Hair follicular keratinocyte (primary cell): ENCODE results near the genes APOBEC3A and RPS19BP1.

DNA sequence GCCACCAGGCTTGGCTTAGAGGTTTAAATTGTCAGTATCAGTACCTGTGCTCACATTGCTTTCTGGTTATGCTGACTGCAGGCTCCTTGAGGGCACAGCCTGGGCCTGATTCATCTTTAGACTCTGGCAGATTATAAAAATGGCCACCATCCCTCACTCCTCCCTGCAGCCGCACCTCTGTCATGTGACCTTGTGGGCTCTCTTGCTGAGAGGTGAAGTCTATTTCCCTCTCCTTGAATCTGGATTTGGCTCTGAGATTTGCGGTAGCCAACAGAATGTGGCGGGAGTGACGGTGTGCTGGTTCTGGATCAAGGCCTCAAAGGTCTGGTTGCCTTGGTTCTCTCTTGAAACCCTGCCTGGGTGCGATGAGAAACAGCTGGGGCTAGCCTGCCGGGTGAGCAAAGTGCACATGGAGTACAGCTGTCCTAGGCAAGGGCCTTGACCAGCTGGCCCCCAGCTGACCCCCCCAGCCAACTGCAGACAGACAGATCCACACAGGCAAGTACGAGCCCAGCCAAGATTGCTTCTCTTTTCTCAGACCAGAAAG is 10.9 kb downstream of the SUN2 start:
- RAMPAGE, long total RNA = no peak

- RAMPAGE, long total RNA = no peak
Observed at GRCh38 chr22:38802685-38803313, 8.9 kb upstream of the DNAL4 start.

- RAMPAGE, long total RNA = no peak
Observed at GRCh38 chr22:38866175-38866886, 5.7 kb downstream of the CBX6 start.

- RAMPAGE, long total RNA = no peak
Observed at GRCh38 chr22:38927004-38927632, 30.3 kb upstream of the APOBEC3A start.

DNA sequence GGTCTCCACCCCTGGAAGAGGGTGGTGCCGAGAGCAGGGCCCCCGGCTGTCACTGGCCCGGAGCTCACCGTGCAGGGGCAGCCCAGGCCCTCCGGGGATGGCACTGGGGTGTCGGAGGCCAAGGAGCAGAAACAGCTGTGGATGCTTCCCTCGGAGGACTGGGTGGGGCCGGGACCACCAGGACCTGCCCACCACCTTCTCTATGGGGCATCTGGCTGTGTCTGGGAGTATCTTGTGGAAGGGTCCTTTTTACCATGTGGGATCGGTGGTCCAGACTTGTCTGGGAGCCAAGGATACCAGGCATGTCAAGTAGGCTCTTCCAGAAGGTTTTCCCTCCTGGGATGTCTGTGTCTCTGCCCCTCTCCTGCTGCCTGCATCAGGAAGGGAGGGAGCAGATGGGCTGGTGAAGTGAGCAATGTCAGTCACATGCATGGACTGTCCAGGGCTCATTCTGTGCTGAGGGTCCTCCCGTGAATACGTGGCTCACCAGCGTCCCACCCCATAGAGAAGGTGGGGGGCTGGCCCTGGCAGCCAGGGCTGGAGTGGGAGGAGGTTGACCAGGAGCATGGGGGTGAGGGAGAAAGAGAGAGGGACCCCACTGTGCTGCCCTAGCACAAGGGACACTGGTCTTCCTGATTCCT is 4.1 kb upstream of the APOBEC3A start:
- RAMPAGE, long total RNA = no peak

DNA sequence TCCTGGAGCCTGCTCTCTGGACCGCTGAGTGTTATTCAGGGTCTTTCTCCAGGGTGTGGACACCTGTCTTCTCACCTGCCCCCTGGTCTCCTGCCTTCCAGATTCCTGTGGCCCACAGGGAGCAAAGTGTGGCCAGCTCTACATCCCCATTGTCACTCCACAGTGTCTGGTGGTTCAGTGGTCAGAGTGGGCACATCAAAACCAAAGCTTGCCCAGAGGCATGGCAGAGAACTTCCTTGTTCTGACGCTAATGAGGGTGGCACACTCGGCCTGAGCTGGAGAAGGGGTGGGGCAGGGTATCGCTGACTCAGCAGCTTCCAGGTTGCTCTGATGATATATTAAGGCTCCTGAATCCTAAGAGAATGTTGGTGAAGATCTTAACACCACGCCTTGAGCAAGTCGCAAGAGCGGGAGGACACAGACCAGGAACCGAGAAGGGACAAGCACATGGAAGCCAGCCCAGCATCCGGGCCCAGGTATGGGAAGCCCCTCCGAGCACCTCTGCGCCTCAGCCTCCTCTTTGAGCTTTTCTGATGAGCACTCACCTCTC is at the start of gene APOBEC3A:
APOBEC3A (plus strand) TSS at position 365 of the 550 bp plus-strand sequence.
- RAMPAGE, long total RNA = no peak

- RAMPAGE, long total RNA = no peak
Observed at GRCh38 chr22:39018192-39019131, 2.5 kb upstream of the APOBEC3D start.

GRCh38 chr22:39080265-39081476 is 3.6 kb downstream of the APOBEC3G start:
- RAMPAGE, long total RNA = no peak

DNA sequence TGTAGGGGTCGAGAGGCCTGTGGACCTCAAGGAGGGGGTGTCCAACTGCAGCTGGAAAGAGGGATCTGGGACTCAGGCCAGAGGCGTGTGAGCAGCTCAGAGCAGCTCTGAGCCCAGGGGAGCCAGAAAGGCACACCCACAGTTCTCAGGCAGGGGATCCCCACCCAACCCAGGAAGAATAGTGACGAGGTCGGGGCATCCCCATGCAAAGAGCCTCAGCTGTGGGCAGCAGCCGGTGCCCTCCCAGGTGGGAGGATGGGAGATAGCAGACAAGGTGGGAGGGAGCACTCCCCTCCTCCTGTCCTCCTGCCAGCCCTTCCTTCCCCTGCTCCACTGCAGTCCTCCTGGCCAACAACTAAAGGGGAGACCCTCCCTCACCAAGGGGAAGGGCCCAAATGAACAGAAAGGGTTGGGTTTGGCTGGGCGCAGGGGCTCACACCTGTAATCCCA is 2.5 kb downstream of the APOBEC3H start:
- RAMPAGE, long total RNA = no peak

- RAMPAGE, long total RNA = no peak
Observed at GRCh38 chr22:39229859-39230896, 14.6 kb downstream of the PDGFB start.

DNA sequence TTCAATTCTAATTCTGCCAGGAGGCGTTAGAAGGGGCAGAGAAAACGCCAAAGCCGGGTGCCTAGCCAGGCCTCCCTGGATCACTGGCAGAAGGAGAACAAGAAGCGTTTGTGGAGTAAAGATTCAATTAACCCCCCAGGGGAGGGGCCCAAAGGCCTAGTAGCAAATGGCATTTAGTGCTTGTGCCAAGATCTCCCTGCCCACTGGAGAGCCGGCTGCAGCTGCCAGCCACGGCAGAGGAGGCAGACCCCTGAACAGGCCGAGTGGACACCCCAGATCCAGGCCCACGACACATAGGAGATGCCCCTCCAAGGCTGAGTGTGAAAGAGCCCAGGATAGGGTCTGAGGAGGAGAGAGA is 7.0 kb downstream of the PDGFB start:
- RAMPAGE, long total RNA = no peak

DNA sequence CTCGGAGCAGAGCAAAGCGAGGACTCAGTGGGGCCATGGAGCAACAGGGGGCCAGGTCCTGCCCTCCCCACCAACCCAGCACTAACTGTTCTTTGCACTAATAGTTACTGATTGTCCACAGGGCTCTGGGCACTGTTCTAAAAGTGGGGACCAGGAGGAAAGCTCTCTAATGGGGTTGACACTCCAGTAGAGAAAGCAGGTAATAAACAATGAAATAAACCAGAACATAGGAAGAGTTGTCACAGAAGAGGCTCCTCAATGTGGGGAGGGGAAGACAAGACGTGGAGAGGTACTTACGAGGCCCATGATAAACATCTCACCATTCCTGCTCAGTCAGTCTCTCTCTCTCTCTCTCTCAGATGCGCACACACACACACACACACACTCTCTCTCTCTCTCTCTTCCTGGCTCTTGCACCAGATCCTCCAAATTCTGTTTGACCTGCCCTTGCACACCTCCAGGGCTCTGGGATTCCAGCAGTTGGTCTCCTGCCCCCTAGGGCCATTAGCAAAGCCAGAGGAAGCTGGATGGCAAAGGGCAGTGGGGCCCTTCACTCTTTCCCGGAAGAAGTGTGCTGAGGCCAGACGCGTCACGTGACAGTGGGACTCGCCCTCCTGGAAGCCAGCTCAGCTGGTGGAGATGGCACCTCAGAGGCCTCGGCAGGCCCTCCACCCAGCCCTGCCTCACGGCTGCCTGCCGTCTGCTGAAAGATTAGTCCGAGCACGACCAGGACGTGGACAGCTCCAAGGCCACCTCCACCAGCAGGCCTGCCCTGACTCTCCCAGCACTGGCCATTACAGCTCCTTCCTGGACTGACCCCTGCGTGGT is 4.0 kb downstream of the PDGFB start:
- RAMPAGE, long total RNA = no peak

DNA sequence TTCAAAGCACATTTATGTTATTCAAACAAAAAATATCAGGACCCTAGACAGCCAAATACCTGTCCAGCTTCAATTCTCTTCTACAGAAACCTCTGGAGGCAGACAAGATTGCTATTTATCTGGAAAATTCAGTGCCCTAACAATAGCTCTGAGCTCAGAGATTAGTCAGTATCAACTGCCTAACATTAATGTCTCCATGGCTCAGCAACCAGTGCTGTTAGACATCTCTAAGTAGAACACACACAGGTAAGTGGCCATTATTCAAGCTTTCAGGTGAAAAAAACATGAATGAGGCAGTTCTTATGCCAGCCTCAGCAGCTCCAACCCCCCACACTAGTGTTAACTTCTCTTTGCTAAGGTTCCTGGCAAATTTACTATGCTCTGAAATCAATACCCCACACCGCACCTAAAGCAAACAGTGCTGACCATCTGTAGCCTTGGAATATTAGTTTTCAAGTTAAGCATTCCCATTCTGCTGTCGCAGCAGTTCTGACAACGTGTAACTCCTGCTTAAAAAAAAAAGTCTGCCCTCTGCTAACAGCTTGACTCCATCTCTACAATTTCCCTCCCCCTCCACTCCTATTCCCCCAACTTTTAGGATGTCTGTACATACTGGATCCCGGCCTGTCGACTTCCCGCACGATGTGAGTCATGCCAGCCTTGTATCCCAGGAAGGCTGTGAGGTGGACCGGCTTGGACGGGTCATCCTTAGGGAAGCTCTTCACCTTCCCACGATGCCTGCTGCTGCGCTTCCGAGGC is 1.5 kb downstream of the RPL3 start:
- RAMPAGE, long total RNA = no peak

DNA sequence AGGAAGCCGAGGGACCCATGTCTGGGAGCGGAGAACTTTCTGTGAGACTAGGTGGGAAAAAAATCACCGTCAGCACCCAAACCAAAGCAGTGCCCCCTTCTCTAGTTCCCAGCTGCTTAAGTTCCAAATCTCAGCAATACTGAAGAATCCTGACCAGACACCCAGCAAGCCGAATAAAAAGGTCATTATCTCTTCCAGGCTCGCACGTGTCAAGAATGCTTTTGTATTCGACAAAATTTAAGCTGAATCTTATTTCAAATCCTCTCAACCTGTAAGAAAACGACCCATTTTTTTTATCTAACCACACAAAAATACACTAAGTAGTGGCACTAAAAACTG is 908 bp downstream of the RPL3 start:
- RAMPAGE, long total RNA = no peak

- RAMPAGE, long total RNA = no peak
Observed at GRCh38 chr22:39350213-39350730, 481 bp downstream of the SYNGR1 start.

- RAMPAGE, long total RNA = no peak
Observed at GRCh38 chr22:39358039-39358555, 8.3 kb downstream of the SYNGR1 start.

DNA sequence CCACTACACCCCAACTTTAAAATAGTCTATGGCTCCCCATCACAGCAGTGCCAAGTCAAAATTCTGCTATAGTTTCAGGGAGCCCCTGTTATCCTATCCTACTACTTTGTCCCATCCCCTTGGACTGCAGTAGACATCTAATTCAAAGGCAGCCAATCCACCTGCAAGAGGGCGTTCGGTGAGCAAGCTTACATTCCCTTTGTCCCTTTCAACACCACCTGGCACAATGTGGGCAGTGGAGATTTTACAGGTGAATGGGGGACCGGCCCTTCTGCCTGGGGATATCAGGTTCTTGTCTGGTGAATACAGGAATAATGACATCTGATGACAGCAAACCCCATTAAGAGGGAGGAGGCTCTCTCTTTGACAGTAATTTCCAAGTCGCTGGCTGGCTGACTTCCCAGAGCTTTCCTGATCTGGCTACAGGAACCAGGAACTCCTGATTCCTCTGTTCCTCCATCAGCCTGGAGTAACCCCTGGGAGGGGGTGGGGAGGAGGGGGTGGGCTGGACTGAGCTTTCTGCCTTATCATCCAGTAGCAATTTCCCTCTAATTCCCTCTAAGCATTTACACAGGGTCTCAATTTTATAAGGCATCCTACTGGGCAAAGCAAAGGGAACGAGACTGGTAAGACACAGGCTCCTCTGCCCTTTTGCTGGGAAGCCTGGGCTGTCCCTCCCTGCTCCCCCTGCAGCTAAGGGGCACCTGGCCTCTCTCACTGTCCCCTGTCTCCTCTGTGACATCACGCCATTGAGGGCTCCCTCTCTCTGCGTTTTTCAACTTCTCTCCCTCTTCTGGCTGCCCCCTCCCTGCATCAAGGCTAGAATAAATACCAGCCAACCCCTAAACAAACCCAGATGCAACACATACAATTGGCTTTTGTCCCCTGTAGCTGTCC is 3.7 kb upstream of the MIEF1 start:
- RAMPAGE, long total RNA = no peak

DNA sequence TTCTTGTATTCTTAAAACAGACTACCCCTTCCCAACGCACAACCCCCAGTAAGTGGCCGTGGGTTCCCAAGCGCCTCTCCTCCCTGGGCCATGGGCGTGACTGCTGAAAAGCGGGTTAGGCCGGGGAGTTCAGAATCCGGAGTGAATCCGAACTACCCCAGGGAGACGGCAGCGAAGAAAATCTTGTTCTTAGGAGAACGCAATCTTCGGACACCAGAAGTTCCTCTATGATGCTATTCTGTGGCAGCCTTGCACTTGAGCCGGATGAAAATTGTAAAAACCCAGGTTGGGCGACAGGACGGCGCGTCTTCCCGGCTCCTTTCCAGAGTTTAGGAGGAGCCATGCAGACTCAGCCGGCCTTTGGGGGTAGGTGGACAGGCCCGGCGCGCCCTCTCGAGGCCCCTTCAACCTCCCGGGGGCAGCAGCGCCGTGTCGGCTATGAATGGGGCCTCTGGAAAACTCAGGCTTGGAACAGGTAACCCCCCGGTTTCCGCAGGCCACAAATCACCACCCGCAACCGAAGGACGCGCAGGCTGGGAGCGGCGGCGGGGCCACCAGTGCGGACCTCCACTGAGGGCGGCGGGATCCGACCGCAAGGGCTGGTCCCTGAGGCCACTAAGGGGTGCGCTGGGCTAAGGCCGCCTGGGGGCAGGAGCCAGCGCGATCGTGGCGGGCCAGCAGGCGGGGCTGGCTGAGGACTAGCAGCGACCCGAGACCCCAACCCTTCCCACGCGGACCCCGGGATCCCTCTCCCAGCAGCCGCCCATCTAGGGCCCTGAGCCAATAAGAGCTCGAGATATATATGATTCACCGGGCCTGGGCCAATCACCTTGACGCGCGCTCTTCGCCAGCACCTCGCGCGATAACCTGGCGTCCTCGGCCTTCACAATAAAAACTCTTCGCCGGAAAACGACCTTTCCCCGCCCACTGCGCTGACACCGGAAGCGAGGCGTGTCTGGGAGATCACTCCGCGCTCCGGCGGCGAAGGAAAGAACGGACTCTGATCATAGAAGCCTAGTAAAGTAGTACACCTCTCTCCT is 715 bp upstream of the ATF4 start:
- RAMPAGE, long total RNA = no peak

- RAMPAGE, long total RNA = no peak
Observed at GRCh38 chr22:39520936-39521393, 603 bp downstream of the ATF4 start.

GRCh38 chr22:39532064-39533226 is at the start of gene RPS19BP1:
RPS19BP1 (minus strand) TSS chr22:39532748.
- RAMPAGE, long total RNA = start-site peak on the minus strand at chr22:39532741-39532767, 99 and 85 reads in 2 replicates